Bronchus fibroblast of lung (primary cell): Measurements from ENCODE around the genes CIAO2B and PSMB10.

DNA sequence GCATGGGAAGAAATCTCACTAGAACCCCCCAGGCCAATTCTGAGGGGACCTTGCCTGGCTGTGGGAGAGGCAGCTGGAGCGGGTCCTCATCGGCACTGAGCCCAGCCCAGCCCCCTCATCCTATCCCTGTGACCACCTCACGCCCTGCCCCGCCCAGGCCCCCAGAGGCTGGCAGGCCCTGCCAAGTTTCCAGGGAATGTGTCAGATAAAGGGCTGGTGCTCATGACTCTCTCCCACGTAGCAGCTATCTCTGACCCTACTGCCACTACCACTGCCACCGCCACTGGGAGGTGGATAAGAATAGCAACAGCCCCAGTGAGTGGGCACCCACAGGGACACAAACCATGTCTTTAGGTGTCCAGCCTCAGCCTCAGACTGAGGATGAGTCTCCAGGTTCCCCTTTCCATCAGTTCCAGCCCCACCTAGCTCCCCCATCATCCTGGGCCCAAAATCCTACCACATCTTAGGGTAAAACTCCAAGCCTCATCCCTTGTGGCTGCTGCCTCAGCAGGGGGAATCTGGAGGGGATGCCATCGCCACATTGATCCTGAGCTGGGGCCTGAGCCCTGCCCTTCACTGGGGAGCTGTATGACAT lies 15.0 kb downstream of the CDH16 start:
- RAMPAGE, long total RNA: no peak

DNA sequence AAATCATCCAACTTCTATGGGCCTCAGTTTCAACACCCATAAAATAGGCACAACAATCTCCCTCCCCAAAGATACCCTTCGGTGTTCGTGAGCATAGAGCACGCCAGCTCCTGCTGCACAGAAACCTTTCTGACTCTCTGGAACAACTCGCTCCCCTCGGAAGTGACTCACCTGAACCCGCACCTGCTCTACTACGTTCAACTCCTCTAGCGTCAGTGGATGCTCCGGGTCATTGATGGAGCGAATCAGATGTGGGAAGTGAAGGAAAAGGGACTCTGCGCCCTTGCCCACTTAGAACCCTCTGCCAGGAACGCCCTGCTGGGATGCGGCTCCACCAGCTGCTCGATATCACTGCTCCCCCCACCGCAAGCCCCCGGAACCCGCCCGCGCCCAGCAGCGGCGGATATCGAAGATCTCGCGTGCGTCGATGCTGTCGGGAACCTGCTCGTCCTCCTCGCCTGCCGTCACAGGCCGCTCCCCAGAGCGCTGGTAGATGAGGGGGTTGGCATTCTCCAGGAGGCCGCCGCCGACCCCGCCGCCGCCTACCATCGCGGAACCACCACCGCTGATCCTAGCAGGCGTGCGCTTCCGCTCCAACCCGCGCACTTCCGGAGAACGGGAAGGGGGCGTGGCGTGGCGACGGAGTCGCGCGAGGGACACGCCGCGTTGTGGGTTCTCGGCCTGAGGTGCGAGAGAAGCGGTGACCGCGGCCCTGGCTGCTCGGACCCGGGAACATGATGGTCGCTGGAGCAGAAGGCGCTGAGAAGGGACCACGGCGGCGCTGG lies at the start of gene CIAO2B:
Gene CIAO2B (minus strand): TSS at position 587 of the 785 bp plus-strand sequence.
- RAMPAGE, long total RNA: start-site peak on the minus strand centred at position 580 of the sequence, 32 bp wide, 680 and 103 reads in 2 replicates

DNA sequence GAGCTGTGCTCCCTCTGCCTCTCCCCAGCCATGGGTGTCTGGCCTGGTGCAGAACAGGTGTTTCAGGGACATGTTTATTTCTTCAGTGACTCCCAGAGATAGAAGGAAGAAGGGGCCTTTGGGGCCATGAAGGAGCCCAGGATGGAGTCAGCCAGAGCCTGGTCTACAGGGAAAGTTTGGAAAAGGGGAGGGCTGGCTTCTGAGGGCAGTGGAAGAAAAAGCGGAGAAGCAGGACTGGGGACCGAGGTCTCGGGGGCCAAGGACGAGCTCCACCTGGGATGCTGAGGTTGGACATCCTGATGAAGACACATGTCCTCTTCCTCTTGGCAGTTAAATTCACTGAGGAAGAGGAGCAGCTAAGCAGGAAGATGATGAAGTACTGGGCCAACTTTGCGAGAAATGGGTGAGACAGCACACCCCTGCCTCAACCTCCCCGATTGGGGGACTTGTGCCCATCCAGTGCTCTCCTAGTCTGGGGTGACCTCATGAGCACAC lies 7.7 kb downstream of the CES2 start:
- RAMPAGE, long total RNA: no peak

DNA sequence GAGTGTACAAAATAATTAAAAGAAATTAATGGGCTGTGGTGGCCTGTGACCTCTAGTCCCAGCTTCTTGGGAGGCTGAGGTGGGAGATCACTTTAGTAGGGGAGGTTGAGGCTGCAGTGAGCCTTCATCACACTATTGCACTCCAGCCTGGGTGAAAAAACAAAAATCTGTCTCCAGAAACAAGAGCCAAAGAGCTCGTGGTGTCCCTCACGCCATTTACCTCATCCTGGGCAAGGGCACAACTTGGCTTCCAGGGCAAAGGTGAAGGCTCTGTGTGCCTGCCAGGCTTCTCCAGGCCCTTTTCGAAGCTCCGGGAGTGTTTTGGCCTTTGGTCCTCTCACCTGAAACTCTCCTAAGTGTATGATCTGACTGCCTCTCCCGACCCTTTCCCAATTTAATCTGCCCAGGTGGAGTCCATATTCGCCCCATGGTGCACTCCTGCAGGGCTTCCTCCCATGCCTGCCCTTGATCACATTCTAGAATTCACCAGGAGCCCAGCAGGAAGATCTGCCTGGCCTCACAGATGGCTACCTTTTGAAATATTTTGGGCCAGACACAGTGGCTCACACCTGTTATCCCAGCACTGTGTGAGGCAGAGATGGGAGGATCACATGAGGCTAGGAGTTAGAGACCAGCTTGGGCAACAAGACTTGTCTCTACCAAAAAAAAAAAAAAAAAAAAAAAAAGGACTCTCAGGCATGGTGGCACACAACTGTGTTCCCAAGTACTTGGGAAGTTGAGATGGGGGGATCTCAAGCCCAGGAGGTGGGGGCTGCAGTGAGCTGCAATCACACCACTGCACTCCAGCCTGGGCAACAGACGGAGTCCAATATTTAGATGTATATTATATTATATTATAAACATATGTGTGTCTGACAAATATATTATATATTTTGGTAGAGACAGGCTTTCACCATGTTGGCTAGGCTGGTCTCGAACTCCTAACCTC lies 11.4 kb upstream of the CES3 start:
- RAMPAGE, long total RNA: no peak

GRCh38 chr16:66977590-66978110 lies 10.7 kb upstream of the CES4A start:
- RAMPAGE, long total RNA: no peak

- RAMPAGE, long total RNA: no peak
Measured at GRCh38 chr16:67013455-67014926, 15.0 kb upstream of the CBFB start.

DNA sequence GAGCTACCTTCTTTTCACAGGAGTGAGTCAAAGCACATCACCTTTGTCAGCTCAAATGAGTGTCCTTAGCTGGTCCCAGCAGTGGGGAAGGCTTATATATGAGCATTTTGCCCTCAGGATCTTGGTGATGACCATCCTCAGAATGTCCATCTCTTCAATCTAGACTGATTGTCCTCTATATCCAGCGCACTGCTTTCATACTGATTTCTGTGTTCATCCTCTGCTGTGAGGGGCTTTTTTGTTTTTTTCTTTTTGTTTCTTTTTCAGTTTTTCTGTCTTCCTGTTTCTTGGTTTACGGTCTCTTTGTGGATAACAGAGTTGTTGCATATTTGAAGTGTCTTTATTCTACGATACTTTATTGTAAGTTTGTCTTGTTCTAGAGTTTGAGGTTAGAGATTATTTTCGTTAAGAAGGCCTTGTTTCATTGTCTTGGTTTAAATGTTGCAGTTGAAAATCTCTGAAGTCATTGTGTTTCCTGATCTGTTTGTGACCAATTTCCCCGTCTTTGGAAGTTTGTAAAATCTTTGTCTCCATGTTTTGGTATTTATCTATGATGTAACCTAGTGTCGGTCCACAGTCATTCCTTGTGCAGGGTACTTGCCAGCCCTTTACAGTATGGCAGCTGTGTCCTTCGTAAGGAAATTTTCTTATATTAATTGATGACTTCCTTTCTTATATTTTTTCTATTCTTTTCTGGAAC lies 25.1 kb downstream of the CBFB start:
- RAMPAGE, long total RNA: no peak

GRCh38 chr16:67148890-67150027 lies 1.5 kb downstream of the B3GNT9 start:
- RAMPAGE, long total RNA: no peak

DNA sequence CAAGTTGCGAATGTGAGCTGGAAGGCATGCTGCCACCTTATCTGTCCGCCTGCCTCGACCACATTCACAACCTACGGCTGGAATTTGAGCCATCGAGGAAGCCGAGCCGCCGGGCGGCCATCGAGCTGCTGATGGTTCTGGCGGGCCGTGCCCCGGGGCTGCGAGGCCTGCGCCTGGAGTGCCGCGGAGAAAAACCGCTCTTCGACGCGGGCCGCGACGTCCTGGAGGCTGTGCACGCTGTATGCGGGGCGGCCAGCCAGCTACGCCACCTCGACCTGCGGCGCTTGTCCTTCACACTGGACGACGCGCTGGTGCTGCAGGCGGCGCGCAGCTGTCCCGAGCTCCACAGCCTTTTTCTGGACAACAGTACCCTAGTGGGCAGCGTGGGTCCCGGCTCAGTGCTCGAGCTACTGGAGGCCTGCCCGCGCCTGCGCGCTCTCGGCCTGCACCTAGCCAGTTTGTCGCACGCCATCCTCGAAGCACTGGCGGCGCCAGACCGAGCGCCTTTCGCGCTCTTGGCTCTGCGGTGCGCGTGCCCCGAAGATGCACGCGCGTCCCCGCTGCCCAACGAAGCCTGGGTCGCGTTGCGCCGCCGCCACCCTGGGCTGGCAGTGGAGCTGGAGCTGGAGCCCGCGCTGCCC lies 1.6 kb upstream of the HSF4 start:
- RAMPAGE, long total RNA: no peak

DNA sequence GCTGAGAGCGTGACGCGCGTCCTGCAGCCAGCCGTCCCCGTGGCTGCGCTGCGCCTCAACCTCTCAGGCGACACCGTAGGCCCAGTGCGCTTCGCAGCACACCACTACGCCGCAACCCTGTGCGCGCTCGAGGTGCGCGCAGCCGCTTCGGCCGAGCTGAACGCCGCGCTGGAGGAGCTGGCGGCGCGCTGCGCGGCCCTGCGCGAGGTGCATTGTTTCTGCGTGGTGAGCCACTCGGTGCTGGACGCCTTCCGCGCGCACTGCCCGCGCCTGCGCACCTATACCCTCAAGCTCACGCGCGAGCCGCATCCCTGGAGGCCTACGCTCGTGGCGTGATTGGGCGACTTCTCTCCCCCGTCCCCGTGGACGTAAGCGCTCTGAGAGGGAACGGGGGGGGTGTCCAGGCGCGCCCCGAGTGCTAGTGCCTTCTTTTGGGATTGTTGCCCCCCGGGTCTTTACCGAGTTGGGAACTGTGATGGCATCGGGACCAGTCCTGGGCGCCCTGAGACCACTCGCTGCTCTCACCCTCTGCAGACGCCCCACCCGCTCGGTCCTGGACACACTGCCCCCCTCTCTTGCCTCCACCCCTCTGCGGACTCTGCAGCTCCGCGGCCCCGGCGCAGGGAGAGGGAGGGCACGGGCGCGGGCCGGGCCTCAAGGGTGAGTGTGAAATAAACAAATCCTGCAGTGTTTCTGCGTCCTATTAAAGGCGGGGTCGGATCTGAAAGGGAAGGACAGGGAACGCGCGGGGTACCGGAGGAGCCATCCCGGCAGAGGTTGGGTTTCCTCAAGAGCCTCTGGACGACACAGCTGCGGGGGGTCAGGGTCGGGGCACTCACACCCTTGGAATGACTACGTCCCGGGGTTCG lies 826 bp upstream of the HSF4 start:
- RAMPAGE, long total RNA: no peak

DNA sequence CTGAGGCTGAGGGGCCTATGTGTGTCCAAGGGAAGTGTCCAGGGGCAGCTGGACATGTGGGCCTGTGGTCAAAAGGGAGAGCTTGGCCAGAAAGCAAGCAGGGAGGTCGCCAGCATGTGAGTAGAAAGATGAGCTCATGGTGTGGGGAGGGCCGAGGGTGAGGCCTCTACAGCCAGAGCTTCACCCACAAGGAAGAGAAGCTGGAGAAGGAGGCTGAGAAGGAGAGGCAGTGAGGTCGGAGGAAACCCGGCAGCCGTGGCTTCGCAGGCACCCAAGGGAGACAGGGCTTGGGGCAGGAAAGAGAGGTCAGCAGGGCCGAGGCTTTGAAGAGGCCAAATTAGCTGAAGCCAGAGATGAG lies 4.0 kb upstream of the HSD11B2 start:
- RAMPAGE, long total RNA: no peak

- RAMPAGE, long total RNA: no peak
Measured at GRCh38 chr16:67428630-67428874, 2.4 kb upstream of the HSD11B2 start.

GRCh38 chr16:67772976-67773463 lies 33.3 kb downstream of the RANBP10 start:
- RAMPAGE, long total RNA: no peak

DNA sequence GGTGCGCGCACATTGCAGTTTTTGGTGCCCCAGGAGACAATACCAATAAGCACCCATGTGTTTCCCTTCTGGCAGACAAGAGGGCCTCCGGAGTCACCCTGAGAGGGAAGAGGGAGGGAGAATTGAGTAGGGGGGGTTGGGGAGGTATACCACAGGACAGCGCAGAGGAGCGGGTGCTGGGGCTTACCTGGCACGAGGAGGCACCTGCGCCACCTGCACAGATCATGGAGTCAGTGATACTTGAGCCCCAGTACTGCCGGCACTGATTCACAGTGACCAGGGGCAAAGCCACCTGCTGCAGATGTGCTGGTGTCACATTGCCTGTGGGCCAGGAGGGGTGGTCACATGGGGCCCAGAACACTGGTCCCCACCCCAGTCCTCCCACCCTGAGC lies 1.7 kb downstream of the CTRL start:
- RAMPAGE, long total RNA: no peak

GRCh38 chr16:67936236-67937180 lies at the start of gene PSMB10:
Gene PSMB10 (minus strand): TSS chr16:67936850.
- RAMPAGE, long total RNA: no peak

DNA sequence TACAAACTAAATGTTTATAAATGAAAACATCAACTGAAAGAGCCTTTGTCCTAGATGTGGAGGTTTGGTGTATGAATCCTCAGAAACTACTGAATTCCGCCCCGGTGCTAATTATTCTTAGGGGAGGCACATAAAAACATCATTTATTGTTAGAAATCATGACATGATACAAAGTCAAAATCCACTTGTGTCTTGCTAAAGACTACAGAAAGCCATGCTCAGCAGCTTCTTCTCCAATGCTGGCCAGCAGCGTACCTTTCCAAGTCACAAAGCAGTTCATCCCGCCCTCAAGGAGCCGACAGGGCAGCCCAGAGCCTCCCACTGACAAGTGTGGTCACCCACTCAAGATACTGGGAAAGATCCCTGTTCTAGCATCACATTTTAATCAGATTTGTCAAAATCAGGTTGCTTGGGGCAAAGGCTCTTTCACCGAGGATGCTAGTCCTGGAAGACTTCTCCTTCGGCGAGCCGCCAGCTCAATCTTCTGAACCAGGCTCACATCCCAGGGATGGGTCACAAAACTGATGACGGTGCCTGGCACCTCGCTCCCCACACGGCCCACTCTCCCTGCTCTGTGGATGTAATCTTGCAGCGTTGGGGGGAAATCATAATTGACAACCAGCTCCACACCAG lies 1.7 kb downstream of the DDX28 start:
- RAMPAGE, long total RNA: no peak

GRCh38 chr16:68037716-68038184 lies 14.7 kb downstream of the DUS2 start:
- RAMPAGE, long total RNA: no peak

DNA sequence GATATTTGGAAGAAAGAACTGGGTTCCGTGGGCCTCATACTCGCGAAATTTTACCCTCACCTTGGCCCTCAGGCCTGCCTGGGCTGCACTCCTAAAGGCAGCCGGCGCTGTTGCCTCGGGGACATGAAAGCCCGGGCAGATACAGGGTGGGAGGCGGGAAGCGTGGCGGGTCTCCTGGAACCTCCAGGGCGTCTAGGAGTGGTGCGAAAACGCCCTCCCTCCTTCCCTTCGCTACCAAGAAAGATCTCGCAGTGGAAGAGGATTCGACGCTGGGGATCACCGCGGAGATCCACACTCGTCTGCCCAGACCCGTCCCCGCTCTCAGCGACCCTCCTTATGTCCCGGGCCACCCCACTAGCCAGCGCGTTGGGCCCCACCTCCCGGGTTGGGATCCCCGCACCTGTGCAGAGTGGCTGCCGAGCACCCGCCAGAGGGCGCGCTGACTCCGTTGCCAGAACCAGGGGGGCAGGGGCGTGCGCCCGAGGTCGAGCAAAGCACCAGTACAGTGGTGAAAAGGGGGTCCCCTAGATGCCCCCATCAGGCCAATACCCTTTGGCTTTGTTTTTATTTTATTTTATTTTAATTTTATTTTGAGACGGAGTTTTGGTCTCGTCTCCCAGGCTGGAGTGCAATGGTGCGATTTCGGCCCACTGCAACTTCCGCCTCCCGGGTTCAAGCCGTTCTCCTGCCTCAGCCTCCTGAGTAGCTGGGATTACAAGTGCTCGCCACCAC lies 3.9 kb upstream of the ESRP2 start:
- RAMPAGE, long total RNA: no peak

DNA sequence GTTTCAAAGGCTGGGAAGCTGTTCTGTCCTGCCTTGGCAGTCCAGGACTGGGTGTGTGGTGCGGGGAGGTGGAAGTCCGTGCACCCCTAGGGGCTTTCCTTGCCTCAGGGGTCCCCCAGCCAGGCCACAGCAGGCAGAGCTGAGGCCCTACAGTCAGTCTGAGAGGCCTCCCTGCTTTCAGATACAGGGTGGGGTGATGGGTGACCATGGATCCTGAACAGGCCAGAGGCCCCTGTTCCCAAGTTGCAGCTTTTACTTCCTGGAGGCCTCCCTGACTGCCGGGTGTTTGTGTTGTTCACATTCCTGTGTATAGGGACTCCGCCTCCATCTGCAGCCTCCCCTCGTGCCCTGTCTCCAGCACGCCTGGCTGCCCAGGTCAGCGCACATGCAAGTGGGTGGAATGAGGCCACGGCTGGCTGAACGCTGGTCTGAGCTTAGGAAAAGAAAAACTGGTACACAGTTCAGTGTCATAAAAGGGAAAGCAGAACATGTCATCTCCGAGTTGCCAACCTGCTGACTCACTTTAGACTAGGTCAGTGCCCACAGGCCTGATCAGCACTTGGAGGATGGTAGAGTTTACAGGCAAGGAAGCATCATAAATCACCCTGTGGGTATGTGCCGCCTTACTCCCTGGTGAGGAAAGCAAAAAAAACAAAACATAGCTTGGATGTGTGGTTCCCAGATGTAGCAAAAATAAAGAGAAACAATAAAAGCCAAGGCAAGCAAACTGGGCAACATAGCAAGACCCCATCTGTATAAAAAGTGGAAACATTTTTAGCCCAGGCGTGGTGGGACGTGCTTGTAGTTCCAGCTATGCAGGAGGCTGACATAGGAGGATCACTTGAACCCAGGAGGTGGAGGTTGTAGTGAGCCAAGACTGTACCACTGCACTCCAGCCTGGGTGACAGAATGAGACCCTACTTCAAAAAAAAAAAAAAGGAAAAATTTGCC lies 6.2 kb upstream of the SLC7A6 start:
- RAMPAGE, long total RNA: no peak

GRCh38 chr16:68265213-68265405 lies 783 bp downstream of the SLC7A6 start:
- RAMPAGE, long total RNA: no peak